ENCODE measurements around a stretch of chr20.

DNA sequence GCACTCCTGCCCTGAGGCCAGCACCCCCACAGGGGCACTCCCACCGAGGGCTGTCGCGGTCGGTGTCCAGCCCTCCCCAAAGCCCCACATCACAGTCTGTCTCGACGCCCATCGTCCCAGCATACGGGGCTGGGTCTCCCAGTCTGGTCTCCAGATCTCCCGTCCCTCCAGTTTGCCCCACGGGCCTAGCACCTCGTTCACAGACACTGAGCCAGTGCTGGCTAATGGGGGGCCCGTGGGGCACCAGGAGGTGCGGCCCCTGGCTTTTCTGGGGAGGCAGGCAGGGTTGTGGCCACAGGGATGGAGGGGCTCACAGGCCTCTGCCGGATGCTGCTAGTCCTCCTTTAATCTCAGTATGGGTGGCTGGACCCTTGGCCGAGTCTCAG, 1.5 kb upstream of the SOX18 start:
- PRO-cap, 3 experiments, result no peak in any of the 3 experiments
- RAMPAGE, long total RNA, result no peak

DNA sequence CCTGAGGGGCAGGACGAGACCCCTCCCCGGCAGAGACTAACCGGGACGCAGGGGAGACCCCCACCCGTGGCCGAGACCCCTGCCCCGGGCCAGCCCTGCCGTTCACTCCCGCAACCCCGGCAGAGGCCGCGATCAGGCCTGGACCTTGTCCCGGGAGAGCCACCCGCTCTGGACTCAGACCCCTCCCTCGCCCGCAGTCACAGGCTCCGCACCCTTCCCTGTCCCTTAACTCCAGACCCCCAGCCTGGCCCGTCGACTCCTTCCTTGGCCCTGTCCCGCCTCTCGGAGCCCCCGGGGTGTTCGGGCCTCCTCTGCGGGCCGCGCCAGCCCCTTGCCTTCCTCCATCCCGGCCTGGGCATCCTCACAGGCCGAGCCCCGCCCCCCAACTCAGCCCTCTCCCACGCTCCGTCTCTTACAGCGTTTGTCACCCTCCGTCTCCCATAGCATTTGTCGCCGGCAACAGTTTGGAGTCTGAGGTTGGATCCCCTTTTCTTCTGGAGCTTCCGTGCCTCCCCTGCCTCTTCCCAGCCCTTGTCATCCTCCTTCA, 549 bp downstream of the TCEA2 start:
- PRO-cap, 3 experiments, result no peak in any of the 3 experiments
- RAMPAGE, long total RNA, result no peak

DNA sequence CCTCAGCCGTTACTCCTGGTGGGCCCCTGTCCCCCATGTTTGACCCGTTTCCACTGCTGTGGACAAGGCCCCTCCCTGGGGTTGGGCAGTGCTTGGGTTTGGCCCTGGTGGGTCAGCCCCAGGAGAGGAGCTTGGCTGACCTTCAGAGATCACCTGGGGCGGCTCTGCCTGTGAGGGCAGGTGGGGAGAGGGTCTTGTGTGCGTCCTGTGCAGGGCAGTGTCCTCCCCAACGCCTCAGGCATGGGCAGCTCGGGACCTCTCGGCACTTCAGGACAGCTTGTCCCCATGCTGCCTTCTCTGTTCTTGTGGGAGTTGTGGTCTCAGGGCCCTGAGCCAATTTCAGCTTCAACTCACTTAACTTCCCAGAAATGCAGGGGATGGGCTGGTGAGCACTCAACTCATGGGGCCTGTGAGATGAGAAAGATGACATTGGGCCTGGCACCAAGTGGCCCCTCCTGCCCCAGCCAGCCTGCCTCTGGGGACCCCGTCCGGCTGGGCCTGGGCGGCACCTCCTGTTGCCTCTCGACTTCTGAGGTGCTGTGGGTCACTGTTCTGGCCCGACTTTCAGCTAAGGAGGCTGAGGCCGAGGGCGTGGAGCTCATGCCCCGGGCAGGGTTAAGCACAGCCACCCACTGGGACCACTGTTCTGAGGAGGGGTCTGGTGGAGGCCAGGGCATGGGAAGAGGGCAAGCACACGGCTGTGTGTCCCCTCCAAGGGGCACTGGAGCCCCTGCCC, 6.8 kb downstream of the RGS19 start:
- PRO-cap, 3 experiments, result no peak in any of the 3 experiments
- RAMPAGE, long total RNA, result no peak

DNA sequence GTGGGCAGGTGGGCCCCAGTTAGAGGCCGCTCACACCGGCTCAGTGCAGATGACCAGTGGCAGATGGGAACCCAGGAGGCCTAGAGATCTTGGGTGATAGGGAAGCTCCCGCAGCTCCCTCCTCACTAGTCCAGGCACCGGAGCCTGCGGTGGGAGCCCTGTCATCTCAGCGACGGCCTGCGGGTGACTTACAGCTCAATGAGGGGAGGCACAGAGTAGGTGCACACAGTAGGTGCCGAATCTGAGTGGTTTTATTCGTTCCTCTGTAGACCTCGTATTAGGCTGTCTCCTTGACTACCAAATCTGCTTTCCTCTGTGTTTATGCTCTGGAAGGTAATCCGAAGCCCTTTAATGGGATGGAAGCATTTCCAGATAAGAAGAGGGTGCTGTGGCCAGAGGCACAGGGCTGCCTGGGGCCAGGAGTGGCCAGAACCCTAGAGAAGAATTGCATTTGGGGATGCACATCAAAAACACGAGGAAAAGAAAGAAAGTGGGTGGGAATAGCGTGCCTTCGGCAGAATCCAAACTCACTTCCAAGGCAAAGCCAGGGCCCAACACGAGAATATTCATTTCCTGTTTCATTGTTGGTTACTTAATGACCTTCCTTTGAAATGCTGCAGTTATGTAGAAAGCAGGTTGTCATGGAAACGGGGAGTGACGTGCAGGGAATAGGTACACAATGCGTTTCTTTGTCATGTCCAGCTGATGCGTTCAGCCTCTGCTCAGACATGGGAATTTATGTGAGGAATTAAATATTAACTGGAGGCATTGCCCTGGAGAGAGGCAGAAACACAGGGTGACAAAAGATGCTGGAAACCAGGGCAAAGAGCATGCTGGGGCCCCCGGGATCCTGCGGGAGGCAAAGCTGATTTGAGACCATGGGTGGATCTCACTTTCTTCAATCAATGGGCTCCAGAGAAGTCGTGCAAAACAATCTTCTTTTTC, 24.7 kb downstream of the MYT1 start:
- PRO-cap, 3 experiments, result no peak in any of the 3 experiments
- RAMPAGE, long total RNA, result no peak

GRCh38 chr20:64189624-64190378, 25.5 kb downstream of the MYT1 start:
- PRO-cap, 3 experiments, result no peak in any of the 3 experiments
- RAMPAGE, long total RNA, result no peak

All from cerebellum (tissue), 5 donors.